ENCODE measurements around a stretch of chr9.

- CAGE, long polyA plus RNA, result no peak
- RRBS, result no CpG with 5 or more reads among the region's 9 CpGs
Measured at GRCh38 chr9:13787304-13787993, 508.0 kb upstream of the MPDZ start.

- CAGE, long polyA plus RNA, result no peak
- RRBS, result no CpG with 5 or more reads among the region's 3 CpGs
Measured at GRCh38 chr9:14218014-14218735, 95.8 kb downstream of the NFIB start.

- CAGE, long polyA plus RNA, result no peak
- RRBS, result no CpG with 5 or more reads among the region's 4 CpGs
Measured at GRCh38 chr9:14218987-14219541, 94.9 kb downstream of the NFIB start.

DNA sequence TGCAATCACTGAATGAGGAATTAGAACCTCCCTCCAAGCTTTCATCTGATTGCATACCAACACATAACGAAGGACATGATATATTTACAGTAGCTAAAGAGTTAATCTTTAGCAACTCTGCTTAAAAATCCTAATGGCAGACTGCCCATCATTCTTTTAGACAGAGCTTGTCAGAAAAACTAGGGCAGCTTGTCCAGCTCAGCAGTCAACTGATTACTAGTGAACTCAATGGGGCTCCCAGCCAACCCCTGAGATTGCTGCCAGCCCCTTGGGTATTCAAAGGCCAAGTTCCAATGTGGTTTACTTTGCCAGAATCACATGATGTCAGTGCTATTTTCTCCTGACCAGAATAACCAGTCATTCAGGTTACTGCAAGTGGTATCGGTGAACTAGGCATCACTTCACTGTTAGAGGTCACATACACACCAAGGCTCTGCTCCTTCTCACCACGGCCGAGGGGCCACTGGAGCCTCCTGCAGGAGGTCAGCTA lies 62.7 kb downstream of the NFIB start:
- CAGE, long polyA plus RNA, result no peak
- RRBS, result no CpG with 5 or more reads among the region's 4 CpGs

DNA sequence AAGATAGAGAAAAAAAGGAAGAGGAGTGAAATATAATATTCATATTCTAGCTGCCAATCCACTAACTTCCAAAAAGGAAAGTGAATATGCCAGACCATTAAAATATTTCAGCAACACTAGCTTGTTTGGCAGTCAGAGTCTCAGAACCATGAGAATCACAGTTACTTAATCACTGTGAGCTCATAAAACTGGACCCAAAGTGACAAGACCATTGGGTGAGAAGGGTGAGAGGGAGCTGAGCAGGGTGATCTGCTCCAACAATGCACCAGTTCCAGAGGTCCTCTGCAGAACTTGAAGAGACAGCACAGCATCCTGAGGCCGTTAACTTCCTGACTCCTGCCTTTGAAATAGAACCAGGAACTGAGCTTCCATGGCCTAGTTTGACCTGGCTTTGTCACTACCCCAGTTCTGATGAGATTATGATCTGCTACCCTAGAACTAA lies 57.4 kb downstream of the NFIB start:
- CAGE, long polyA plus RNA, result no peak
- RRBS, result no CpG with 5 or more reads among the region's 1 CpG

DNA sequence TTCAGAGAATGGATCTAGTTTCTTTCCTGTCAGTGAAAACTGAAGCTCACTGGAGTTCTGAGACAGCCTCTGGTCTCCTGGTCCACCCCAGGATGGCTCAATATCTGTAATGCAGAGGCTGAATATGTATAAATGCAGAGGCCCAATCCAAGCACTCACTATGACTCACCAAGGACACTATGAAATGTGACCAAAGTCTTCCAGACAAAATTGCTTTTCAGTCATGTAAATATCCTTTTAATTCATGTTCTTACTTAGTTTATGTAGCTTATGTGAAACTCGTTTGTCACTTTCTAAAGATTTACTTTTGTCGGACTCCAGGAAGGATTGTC lies 53.8 kb downstream of the NFIB start:
- CAGE, long polyA plus RNA, result no peak
- RRBS, result no CpG with 5 or more reads among the region's 2 CpGs

DNA sequence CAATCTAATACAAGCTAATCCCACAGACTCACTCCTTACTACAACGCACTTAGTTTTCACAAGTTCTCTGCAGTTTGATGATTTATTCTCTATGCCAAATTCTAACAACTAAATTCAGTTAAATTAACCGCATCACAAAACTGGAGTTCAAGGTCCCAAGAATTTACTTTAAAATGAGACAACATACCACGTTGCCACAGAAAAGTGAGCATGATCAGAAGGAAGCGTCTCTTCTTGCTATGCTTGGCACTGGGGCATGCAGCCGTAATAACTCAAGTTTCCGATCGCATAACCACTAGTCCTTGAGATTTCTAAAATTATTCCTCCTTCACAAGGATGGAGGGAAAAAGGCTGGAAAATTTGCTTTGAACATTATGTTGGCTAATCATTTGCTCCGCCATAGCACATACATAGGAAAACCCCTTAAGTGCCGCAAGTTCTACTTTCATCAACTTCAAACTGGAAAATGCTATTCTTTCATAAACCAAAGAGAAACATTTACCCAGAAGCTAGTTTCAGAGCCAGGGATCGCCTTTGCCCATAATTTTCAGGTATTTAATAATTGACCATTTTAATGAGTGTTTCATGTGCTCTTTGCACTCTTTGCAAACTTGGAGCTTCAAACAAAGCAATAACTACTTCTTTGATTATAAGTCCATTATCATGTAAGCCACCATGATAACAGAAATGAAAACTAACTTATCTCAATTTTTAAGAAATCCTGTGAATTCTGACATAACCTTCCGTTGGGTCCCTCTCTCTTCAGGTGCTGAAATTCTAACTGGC lies 13.7 kb downstream of the NFIB start:
- CAGE, long polyA plus RNA, result no peak
- RRBS, result no CpG with 5 or more reads among the region's 11 CpGs

- CAGE, long polyA plus RNA, result no peak
- RRBS, result 2% methylated on average over 63 of the region's 110 CpGs
Measured at GRCh38 chr9:14322108-14323287, 8.6 kb upstream of the NFIB start.

- CAGE, long polyA plus RNA, result no peak
- RRBS, result no CpG with 5 or more reads among the region's 6 CpGs
Measured at GRCh38 chr9:14400688-14400981, 86.7 kb upstream of the NFIB start.

DNA sequence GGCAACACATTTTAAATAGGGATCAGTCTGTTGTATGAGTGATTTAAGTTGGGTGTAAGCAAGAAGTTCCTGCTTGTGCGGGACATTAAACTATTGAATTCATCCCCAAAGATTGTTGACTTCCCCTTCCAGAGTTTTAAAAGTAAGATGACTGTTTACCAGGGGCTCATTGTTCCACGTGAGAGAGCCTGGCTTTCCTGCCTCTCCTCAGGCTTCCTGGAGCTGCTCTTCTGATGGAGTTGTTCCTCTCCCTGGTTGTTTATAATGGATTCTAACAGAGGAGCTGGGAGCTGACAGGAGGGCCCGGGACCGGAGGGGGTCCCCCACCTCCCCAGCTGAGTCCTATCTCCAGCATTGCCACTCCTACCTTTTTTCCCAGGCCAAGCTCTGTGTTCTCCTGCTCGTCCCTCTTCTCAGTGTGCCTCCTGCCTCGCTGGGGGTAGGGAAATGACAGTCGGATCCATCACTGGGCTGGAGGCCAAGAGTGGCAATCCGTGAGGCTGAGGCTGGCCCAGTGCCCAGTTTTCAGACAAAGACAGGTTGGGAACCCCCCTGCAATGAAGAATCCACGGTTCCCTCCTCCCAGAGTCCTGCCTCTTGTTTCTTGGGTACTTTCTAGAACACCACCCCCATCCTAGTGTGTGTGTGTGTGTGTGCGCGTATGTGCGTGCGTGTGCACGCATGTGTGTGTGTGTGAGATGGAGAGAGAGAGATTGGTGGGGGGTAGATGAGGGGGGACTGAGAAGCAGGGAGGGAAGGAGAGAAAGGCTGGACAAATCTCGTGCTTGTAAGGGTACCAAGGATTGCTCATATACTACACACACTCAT lies 123.6 kb upstream of the NFIB start:
- CAGE, long polyA plus RNA, result no peak
- RRBS, result no CpG with 5 or more reads among the region's 15 CpGs

DNA sequence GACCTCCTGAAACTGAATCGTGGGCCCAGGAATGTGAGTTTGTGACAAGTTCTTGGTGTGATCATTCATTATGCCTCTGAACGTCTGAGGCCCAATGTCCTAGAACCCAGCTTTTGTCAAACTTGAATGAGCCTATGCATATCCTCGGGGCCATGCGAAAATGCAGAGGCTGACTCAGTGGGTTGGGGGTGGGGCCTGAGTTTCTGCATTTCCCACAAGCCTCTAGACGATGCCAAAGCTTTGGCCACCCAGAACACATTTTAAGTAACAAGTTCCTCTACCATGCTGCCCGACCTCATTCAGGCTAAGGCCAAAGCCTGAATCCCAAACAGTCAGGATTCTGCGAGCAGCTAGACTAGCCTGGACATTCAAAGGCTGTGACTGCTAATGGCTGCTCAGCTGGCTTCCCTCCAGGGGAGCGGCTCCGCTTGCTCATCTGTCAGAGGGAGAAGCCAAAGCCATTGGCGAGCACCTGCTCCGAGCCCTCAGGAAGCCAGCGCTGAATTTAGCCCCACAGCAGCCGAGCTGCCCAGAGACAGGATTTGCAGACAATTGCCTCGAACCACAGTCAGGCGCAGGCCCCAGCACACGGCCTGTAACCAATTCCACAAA lies 177.6 kb downstream of the ZDHHC21 start:
- CAGE, long polyA plus RNA, result no peak
- RRBS, result no CpG with 5 or more reads among the region's 16 CpGs

- CAGE, long polyA plus RNA, result no peak
- RRBS, result no CpG with 5 or more reads among the region's 14 CpGs
Measured at GRCh38 chr9:14534893-14535705, 158.1 kb downstream of the ZDHHC21 start.

- CAGE, long polyA plus RNA, result no peak
- RRBS, result no CpG with 5 or more reads among the region's 12 CpGs
Measured at GRCh38 chr9:14647563-14648458, 45.4 kb downstream of the ZDHHC21 start.

DNA sequence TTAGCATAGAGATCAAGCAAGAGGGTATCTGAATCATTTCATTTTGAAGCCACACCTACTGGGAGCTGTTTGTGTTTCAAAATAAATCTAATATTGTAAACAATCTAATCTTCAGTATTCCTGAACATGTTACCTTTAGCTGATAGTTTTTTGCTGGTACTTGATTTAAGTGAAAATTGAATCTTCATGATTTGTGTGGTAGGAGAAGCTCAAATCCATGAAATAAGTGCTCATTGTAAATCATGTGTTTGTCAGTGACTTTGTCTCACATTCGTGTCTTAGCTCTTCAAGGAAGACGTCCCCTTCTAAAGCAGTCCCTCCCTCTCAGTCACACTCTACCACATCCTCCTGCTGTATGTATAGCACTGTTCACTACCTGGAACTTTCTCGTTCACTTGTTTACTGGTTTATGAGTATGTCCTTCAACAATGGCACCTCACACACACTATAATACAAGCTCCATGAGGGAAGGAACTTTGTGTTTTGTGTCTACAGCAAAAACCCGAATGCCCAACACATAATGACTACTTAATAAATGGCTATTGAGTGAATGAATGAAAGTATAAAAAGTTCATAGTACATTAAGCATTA lies 3.4 kb upstream of the TTC39B start:
- CAGE, long polyA plus RNA, result no peak
- RRBS, result no CpG with 5 or more reads among the region's 4 CpGs

DNA sequence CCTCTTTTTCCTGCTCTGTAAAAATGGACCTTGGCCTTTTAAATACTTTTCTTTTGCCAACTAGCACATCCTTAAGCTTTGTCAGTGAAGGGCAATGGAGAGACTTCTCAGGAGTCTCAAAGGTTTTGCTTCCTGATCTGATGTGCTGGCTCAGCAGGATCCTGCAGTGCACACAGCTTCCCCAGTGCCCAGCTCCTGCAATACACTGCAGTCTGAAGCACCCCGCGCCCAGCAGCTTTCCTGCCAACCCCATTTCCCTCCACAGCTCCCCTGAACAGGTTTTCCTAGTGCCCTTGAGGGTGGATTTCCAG lies 8.2 kb downstream of the SNAPC3 start:
- CAGE, long polyA plus RNA, result no peak
- RRBS, result no CpG with 5 or more reads among the region's 2 CpGs

- CAGE, long polyA plus RNA, result no peak
- RRBS, result no CpG with 5 or more reads among the region's 1 CpG
Measured at GRCh38 chr9:15464913-15465561, 42.4 kb downstream of the SNAPC3 start.

- CAGE, long polyA plus RNA, result no peak
- RRBS, result no CpG with 5 or more reads among the region's 8 CpGs
Measured at GRCh38 chr9:16040251-16041017, 487.6 kb downstream of the CCDC171 start.

DNA sequence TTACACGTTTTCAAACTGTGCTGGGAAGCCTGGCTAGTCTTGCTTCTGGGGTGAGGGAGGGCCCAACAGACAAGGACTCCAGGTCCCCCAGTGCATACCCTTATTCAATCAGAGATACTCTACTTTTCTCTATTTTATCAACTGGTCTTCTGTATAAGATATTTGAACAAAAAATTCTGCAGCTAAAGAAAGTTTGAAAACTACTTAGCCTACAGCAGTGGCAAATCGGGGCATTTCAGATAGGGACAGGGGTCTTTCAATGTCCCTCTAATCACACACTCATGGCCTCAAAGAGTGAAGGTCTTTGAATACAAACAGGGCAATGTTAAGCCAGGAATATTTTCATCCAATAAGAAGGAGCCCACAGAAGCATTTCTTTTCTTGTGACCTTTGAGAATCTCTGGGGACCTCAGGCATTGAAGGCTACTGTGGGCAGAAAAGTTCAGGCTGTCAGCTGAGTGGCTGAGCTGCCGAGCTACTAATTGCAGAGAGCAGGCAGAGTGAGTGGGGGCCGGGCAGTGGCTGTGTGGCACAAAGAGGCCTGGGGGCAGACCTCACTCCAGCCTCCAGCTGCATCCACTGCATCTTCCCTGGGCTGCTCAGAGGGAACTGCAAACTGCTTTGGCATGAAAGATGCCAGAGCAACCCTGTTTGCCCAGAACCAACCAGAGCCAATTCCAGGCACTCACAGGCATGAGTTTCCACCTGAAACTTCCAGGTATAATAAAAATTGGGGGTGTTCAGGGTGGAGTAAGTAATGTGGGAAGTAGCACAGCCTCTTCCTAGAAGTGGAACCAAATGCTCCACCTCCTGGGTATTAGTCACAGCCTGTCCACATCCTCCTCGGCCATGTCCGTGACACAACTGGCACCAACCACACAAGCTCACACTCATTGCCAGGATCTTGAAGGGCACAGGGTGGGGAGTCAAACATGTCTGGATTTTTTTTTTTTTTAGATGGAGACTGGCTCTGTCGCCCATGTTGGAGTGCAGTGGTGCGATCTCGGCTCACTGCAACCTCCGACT lies 549.1 kb downstream of the BNC2 start:
- CAGE, long polyA plus RNA, result no peak
- RRBS, result no CpG with 5 or more reads among the region's 10 CpGs

- CAGE, long polyA plus RNA, result no peak
- RRBS, result no CpG with 5 or more reads among the region's 10 CpGs
Measured at GRCh38 chr9:16461223-16461926, 409.1 kb downstream of the BNC2 start.

DNA sequence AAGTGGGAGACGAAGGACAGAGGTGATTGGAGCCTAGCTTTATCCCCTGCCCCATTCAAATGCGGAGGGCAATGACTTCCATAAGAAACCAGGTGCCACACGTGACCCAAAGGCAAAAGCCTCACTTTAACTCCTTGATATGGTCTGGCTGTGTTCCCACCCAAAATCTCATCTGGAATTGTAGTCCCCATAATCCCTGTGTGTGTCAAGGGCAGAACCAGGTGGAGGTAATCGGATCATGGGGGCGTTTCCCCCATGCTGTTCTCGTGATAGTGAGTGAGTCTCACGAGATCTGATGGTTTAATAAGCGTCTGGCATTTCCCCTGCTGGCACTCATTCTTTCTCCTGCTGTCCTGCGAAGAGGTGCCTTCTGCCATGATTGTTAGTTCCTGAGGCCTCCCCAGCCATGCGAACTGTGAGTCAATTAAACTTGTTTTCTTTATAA lies 113.1 kb upstream of the BNC2 start:
- CAGE, long polyA plus RNA, result no peak
- RRBS, result no CpG with 5 or more reads among the region's 10 CpGs